Measurements from ENCODE around the genes TMEM106B and ARL4A.

DNA sequence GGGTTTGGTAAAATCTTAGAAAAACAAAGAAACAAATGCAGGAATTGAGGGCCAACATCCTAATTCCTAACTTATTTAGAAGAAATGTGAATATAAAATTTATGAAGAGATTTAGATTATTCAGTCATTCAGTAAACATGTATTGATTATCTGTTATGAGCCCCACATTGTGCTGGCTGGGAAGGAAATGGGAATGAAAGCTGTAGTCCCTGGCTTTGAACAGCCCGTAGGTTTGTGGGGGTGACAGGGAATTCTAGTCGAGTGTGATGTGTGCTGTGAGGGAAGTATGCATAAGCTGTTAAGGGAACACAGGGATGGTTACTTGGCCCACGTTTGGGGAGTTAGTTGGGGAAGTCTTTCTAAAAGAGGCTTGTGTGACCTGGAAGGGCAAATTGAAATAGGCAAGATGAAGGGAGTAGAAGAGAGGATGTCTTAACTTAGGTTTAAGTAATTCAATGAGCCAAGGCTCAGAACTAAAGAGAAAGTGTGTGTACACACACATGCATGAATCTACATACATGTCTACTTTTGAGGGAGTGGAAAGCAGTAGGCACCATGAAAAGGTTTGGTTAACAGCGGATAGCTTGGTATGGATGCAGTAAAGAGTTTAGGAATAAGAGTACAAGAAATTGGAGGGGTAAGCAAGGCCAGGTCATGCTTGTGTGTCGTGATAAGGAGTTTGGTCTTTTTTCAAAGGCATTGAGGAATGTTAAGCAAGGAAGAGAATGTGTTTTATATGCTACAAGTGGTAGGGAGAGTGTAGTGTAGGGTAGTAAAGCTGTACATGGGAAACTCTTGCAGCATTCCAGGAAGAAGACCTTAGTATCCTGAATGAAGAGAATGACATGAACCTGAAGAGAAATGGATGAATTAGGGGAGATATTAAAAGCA lies 102.3 kb upstream of the GLCCI1 start:
- PRO-cap: no peak

DNA sequence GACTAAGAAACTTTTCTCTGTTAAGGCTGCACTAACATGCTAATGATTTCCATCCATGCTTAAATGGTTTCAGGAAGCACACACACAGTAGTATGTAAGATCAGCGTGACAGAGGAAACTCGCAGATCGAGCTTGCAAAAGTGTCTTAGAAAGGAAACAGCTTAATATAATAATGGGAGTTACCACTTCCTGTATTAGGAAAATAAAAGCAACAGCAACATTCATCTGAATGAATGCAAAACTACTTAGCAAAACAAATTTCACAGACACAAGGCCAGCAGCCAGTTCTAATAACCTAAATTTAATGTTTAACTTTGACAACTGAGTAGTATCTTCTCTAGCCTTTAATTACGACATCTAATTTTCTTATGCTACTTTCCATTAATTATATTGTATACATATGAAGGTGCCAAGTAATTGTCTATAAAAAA lies 112.6 kb downstream of the ICA1 start:
- PRO-cap: no peak

- PRO-cap: no peak
Measured at GRCh38 chr7:8255179-8255733, 6.7 kb downstream of the ICA1 start.

GRCh38 chr7:8262933-8263135 lies 867 bp upstream of the ICA1 start:
- PRO-cap: unidirectional peak, minus-strand start at chr7:8262990

DNA sequence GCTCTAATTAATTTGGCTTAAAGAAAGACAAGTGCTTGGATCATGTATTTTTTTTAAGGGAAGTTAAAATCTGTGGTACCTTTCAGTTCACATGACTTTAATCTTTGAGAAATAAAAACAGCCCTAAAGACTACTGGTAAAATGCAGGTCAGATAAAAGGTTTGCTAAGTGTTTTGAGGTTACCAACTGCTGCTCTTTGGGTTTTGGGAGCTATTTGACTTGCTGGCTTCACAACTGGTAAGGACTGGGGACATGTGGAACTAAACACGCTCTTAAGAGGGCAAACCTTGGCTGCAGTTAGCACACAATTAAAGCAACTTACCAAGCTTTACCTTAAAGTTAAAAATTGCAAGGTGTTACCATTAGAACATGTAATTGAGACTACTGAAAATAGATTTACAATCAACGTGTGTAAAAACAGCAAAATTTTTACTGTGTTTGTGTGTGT lies 220.2 kb downstream of the PHF14 start:
- PRO-cap: no peak

DNA sequence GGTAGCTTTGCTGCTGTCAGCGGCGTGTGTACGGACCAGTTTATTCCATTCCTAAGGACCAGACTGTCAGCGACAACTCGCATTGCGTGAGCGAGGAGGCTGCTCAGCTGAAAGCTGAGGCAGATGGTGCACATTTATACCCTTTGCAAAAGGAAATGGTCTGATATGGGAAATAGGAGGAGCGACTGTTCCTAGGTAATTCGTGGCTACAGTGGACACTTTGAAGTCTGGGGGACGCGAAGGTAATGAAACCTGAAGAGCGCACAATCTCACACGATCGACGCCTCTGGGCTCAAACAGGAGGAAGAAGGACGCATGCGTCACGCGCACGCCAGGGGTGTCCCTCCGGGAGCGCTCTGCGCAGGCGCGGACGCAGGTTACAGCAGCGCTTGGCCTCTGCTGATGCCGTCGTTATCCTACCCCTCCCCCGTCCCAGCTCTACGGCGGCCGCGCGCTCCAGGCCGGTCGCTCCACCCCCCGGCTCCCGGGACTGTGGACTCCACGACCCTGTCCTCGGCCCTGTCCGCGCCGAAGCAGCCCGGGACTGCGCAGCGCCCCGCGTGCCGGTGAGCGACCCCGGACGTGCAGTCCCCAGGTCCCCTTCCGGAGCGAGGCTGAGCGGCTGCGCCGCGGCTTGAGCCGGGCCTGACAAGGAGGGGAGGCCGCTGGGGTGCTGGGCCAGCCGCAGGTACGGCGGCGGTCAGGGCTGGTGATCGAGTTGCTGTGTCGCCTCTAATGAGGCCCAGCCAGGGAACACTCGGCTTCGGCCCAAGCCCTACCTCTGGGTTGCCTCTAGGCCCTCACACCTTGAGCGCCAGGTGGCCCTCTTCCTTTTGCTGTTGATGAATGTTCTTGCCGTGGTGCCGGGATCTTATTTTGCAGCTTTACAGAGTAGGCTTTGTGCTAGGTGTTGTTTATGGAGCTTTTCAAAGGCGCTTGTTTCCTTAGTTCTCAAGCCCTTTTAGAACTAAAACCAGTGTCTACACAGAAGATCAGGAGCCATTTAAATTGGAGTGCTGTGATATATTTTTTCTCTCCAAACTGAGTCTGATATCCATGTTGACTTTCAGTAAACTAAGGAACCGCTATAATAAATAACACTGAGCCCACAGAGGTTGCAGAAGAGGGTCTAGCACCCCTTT lies at the start of gene TMEM106B:
TMEM106B (plus strand) TSS at position 435 of the 1,142 bp plus-strand sequence.
- PRO-cap: bidirectional peak, plus-strand start at position 594 of the sequence, minus-strand start at position 313 of the sequence; bidirectional peak, plus-strand start at position 687 of the sequence, minus-strand start at position 744 of the sequence

- PRO-cap: bidirectional peak, plus-strand start at chr7:12687633, minus-strand start at chr7:12687424
Measured at GRCh38 chr7:12687530-12688285, at the start of gene ARL4A. Gene ARL4A (plus strand): TSS chr7:12687633.

GRCh38 chr7:12771468-12772044 lies 84.1 kb downstream of the ARL4A start:
- PRO-cap: no peak

- PRO-cap: no peak
Measured at GRCh38 chr7:12801932-12802808, 114.7 kb downstream of the ARL4A start.

- PRO-cap: no peak
Measured at GRCh38 chr7:13982773-13983471, 6.5 kb downstream of the ETV1 start.

DNA sequence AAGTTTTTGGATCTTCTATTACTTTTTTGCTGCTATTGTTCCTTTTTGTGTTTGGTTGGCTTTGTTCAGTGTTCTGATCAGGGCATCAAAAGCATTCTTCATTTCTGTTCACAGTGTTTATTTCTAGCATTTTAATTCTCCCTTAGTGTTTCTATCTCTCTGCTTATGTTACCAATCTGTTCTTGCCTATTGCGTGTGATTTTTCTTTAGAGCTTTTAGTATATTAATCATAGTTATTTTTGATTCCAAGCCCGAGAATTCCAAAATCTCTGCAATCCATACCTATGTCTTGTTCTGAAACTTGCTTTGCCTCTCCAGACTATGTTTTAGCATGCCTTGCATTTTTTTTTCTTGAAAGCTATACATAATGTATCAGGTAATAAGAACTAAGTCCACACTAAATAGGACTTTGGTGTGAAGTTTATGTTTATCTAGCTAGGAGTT lies 95.3 kb upstream of the ETV1 start:
- PRO-cap: no peak

DNA sequence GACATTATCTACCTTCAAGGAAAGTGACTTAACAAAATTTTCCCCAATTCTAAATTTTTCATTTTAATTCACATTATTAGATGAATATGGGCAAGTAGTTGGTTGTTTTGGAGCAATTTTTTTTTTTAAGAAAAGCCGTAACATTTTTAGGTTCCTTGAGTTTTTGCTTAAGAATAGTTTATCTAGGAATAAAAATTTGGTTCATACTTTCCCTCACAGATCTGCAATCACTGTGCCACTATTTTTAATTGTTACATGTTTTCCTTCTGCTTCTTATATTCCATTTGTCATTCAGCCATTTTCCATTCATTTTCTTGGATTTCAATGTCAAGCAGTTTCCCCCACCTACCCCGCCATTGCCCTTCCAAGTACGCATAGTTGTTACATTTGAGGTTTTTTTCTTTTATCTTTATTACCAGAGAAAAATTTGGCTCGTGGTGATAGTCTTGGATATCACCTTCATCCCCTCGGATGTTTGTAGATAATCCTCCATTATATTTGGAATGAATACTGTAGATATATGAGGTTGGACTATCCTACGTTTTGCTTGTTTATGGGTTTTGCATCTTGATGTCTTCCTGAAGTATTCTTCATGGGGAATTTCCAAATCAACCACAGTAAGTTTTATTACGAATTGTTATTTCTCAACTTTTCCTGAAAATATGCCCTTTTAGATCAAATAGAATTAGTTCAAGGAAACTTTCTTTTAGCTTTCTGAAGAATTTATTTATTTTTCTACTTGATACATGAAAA lies 159.7 kb downstream of the CRPPA start:
- PRO-cap: no peak

DNA sequence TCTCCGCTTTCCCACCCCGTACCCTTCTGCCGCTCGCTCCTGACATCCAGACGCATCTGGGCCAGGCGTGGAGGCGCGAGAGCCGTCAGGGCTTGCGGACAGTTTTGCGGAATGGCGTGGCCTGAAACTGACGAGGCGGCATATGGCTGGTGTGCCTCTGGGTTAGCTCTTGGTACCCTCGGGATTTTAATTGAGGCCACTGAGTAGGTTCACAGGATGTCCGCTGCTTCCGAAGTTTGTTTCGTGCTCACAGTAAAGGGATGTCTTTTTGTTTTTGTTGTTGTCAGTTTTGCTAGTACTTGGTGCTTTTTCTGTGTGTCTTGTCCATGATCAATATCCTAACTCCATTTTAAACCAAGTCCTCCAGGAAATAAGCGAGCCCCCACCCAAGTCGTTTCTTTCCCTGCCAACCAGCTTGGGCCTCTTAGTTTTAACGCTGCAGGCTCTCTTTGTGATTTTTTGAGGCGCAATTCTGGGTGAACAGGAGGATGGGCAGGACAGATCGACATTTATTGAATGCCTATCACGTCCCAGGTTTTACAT lies 854 bp downstream of the TSPAN13 start:
- PRO-cap: no peak

- PRO-cap: bidirectional peak, plus-strand start at chr7:16804127, minus-strand start at chr7:16804028
Measured at GRCh38 chr7:16803821-16804234, 971 bp downstream of the AGR2 start.

- PRO-cap: no peak
Measured at GRCh38 chr7:16847025-16847837, 34.6 kb downstream of the AGR3 start.

- PRO-cap: unidirectional peak, minus-strand start at chr7:17276190; unidirectional peak, minus-strand start at chr7:17276194
Measured at GRCh38 chr7:17276061-17276296, 22.5 kb upstream of the AHR start.

DNA sequence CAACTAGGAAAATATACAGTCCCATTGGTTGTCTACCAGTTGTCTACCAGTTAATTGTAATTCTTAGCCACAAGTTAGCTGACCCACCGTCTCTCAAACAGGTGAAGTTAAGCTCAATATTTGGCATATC lies 322 bp upstream of the AHR start:
- PRO-cap: no peak

- PRO-cap: no peak
Measured at GRCh38 chr7:17299780-17300123, 1.3 kb downstream of the AHR start.

- PRO-cap: no peak
Measured at GRCh38 chr7:17330673-17331381, 32.4 kb downstream of the AHR start.

- PRO-cap: no peak
Measured at GRCh38 chr7:17334796-17335014, 36.3 kb downstream of the AHR start.

Data from bile duct (tissue), 1 donor.